ENCODE measurements around the gene NEK5.

DNA sequence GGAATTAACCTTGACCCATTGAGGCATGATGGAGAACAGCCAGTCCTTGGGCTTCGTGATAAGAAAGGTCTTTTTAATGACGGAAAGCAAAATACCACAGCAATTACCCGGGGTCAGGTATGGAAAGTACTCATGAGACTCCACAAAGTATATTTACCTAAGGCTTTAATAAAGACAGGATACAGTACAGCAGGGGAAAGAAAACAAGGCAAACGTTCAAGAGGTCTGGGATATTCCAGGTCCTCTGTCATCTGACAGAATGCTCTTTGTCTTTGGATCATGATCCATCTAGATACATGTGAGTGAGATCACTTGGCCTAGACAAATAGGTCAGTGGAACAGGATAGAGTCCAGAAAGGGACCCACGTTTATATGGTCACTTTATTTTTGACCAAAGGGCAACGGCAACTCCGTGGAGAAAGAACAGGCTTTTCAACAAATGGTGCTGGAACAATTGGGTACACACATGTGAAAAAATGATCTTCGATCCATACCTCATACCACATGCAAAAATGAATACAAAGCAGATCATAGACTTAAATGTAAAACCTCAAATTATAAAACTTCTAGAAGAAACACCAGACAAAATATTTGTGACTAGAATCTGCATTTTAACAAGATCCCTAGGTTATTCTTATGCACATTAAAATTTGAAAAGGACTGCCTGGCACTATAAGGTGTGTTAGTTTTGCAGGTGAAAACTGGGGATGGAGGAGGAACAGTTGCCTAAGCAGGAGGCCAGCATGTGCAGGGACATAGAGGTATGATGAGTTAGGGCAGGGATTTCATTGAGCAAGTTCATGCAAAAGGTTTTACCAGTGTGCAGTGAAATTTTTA is 52.4 kb downstream of the WDFY2 start:
- CAGE, long polyA plus RNA, result no peak
- RRBS, result no CpG with 5 or more reads among the region's 8 CpGs

GRCh38 chr13:51802725-51803286 is 1.2 kb downstream of the DHRS12 start:
- CAGE, long polyA plus RNA, result no peak
- RRBS, result no CpG with 5 or more reads among the region's 4 CpGs

- CAGE, long polyA plus RNA, result no peak
- RRBS, result no CpG with 5 or more reads among the region's 10 CpGs
Measured at GRCh38 chr13:51826535-51827157, 18.3 kb downstream of the TMEM272 start.

DNA sequence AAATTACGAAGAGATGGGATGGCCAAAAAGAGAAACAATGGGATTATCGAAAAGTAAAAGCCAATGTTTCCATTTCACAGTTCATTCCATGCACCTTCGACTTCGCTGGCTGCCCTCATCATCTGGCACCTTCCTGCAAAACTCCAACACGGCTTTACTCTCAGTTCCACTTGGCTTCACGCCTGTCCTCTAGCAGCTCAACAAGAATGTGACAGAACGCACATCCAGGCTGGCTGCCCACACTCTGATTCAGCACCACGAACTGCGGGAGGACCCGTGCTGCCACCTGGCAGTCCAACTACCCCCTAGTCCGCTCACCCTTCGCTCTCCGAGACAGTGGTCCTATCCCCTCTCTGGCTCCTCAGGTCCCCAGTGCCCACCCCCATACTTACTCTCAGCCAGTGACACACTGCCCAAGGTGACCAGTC is 11.7 kb downstream of the ATP7B start:
- CAGE, long polyA plus RNA, result no peak
- RRBS, result no CpG with 5 or more reads among the region's 13 CpGs

GRCh38 chr13:52030044-52030371 is 5.5 kb downstream of the UTP14C start:
- CAGE, long polyA plus RNA, result no peak
- RRBS, result no CpG with 5 or more reads among the region's 2 CpGs

- CAGE, long polyA plus RNA, result no peak
- RRBS, result under 1% methylated on average over 15 of the region's 73 CpGs
Measured at GRCh38 chr13:52128532-52129400, at the start of gene NEK5. NEK5 (minus strand) TSS chr13:52129073.

- CAGE, long polyA plus RNA, result no peak
- RRBS, result no CpG with 5 or more reads among the region's 2 CpGs
Measured at GRCh38 chr13:52809469-52809894, 39.0 kb downstream of the PCDH8 start.

- CAGE, long polyA plus RNA, result no peak
- RRBS, result 4% methylated on average over 43 of the region's 103 CpGs
Measured at GRCh38 chr13:52845938-52846865, 2.2 kb downstream of the PCDH8 start.

GRCh38 chr13:54123079-54123408 is 1094.4 kb downstream of the OLFM4 start:
- CAGE, long polyA plus RNA, result no peak
- RRBS, result no CpG with 5 or more reads among the region's 3 CpGs

GRCh38 chr13:54571964-54572749 is 1543.5 kb downstream of the OLFM4 start:
- CAGE, long polyA plus RNA, result no peak
- RRBS, result no CpG with 5 or more reads among the region's 35 CpGs

DNA sequence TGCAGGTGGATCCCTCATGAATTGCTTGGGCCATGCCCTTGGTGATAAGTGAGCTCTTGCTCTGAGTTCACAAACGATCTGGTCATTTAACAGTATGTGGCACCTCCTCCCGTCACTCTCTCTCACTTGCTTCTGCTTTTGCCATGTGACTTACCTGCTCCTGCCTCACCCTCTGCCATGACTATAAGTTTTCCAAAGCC is 1847.4 kb upstream of the PRR20A start:
- CAGE, long polyA plus RNA, result no peak
- RRBS, result no CpG with 5 or more reads among the region's 2 CpGs

GRCh38 chr13:55816849-55817289 is 1323.8 kb upstream of the PRR20A start:
- CAGE, long polyA plus RNA, result no peak

- CAGE, long polyA plus RNA, result no peak
- RRBS, result no CpG with 5 or more reads among the region's 15 CpGs
Measured at GRCh38 chr13:56735875-56736495, 404.7 kb upstream of the PRR20A start.

GRCh38 chr13:56901506-56901967 is 239.2 kb upstream of the PRR20A start:
- CAGE, long polyA plus RNA, result no peak
- RRBS, result no CpG with 5 or more reads among the region's 7 CpGs

DNA sequence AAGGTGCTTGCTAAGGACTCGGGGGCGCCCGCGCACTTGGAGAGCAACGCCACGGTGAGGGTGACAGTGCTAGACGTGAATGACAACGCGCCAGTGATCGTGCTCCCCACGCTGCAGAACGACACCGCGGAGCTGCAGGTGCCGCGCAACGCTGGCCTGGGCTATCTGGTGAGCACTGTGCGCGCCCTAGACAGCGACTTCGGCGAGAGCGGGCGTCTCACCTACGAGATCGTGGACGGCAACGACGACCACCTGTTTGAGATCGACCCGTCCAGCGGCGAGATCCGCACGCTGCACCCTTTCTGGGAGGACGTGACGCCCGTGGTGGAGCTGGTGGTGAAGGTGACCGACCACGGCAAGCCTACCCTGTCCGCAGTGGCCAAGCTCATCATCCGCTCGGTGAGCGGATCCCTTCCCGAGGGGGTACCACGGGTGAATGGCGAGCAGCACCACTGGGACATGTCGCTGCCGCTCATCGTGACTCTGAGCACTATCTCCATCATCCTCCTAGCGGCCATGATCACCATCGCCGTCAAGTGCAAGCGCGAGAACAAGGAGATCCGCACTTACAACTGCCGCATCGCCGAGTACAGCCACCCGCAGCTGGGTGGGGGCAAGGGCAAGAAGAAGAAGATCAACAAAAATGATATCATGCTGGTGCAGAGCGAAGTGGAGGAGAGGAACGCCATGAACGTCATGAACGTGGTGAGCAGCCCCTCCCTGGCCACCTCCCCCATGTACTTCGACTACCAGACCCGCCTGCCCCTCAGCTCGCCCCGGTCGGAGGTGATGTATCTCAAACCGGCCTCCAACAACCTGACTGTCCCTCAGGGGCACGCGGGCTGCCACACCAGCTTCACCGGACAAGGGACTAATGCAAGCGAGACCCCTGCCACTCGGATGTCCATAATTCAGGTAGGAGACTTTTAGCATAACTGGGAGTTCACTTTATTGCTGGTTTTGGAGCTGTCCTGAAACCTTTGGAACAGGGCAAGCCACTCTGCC is 3.0 kb downstream of the PCDH17 start:
- CAGE, long polyA plus RNA, result no peak
- RRBS, result 39% methylated on average over 4 of the region's 75 CpGs

- CAGE, long polyA plus RNA, result no peak
- RRBS, result no CpG with 5 or more reads among the region's 6 CpGs
Measured at GRCh38 chr13:59336959-59337668, 826.6 kb downstream of the DIAPH3 start.

GRCh38 chr13:60012932-60013389 is 150.8 kb downstream of the DIAPH3 start:
- CAGE, long polyA plus RNA, result no peak
- RRBS, result no CpG with 5 or more reads among the region's 6 CpGs

GRCh38 chr13:63811367-63812260 is 21.2 kb downstream of the ENSG00000285566 start:
- CAGE, long polyA plus RNA, result no peak
- RRBS, result 90% methylated on average over 5 of the region's 47 CpGs

- CAGE, long polyA plus RNA, result no peak
Measured at GRCh38 chr13:65940569-65940841, 1289.6 kb downstream of the PCDH9 start.

- CAGE, long polyA plus RNA, result no peak
- RRBS, result no CpG with 5 or more reads among the region's 6 CpGs
Measured at GRCh38 chr13:65940883-65941401, 1289.2 kb downstream of the PCDH9 start.

Data from mammary epithelial cell (primary cell).